Hair follicle dermal papilla cell (primary cell): ENCODE measurements around a stretch of chr5.

GRCh38 chr5:57906743-57907051 is 424.1 kb upstream of the ACTBL2 start:
- CAGE, long polyA plus RNA: no peak

DNA sequence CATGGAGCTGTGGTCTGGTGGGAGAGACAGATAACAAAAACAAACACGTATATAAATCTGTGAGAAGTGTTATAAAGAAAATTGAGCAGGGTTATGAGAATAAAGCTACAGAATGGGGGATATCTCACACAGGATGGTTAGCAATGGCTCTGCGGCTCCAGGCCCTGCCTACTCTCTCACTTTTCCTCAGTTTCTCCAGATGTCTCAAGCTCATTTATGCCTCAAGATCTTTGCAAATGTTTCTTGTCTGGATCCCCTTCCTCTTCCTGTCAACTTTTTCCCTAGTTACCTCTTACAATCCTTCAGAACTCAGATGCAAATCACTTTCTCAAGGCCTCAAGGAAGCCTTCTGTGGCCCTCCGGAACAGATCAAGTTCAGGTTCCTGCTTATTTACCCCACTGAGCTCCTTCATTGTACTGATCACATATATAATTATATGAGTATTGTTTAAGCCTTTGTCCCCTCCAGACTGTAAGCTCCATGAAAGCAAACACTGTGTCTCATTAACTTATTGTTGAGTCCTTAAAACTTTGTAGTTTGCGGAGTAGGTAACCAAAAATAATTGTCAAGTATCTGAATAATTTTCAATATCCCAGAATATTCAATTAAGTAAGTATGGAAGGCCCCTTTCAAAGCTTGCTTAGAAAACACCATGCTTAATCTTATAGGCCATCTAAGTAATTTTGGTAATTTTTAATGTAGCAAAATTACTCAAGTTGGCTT is 386.5 kb downstream of the RAB3C start:
- CAGE, long polyA plus RNA: no peak

DNA sequence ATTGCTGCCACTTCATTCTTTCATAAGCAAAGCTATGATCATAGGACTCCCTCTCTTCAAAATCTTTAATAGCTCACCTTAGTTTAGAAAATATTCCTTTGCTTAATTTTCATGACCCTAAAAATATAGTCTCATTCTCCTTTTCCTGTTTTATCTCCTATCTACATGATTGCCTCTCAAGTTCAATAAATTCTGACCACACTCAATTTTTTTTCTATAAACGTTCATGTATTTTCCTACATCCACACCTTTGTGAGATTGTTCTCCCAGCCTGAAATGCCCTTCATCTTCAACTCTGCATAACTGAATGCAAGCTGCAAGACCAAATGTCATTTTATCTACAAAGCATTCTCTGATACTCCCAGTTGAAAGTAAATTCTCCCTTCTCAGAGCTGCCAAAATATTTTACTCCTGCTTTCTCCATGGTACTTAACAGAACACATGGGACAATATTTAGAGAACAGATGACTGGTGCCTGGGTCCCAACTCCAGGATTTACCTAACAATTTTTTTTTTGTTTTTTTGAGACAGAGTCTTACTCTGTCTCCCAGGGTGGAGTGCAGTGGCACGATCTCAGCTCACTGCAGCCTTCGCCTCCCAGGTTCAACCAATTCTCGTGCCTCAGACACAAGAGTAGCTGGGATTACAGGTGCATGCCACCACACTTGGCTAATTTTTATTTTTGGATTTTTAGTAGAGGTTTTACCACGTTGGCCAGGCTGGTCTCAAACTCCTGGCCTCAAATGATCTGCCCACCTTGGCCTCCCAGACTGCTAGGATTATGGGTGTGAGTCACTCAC is 475.2 kb downstream of the PDE4D start:
- CAGE, long polyA plus RNA: no peak

- CAGE, long polyA plus RNA: no peak
Measured at GRCh38 chr5:59429813-59430573, 463.5 kb downstream of the PDE4D start.

DNA sequence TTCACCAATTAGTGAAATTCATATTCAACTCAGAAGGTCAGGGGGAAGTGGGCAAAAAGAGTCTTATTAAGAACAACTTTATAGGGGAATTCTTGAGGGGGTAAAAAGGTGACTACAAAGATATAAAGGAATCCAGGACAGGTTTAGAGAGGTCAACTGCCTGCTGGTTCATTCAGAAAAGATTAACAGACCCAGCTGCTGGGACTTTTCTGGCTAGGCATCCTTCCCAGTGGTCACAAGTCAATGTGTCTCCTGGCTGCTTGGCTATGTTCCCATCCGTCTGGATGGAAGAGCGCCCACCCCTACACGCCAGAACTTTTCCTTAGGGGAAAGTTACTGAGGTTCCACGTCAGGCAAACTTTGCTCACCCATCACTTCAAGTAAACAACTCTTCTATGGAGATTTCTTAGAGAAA is 350.1 kb downstream of the PDE4D start:
- CAGE, long polyA plus RNA: no peak

- CAGE, long polyA plus RNA: no peak
Measured at GRCh38 chr5:59548614-59549472, 344.7 kb downstream of the PDE4D start.

DNA sequence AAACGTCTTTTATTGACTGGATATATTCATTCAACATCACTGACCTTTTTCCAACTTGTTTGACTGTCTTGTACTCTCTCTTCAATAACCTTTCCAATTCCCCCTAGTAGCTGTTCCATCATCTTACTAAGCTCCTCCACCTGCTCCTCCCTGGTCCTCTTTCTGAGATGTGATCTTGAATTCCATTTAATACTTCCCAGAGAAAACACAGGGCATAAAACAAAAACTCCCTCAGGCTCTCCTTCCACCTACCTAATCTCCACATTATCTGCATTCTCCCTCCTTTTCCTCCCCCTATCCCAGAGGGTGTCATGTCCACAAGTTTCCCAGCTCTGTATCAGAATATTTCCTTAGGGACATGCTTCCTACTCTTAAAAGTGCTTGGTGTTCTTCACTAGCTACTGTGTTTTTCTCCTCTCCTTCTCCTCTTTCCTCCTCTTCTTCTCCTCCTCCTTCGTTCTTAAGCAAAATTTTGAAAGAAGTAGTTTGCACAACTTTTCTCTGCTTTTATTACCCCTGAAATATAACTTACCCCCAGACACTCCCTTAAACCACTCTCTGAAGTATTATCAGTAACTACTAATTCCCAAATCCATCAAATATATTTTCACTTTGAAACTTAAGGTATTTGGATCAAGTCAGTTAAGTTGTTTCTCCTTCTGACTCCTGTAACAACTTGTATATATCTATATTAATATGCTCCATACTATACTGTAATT is 314.9 kb downstream of the PDE4D start:
- CAGE, long polyA plus RNA: no peak

GRCh38 chr5:59587958-59588352 is 305.6 kb downstream of the PDE4D start:
- CAGE, long polyA plus RNA: no peak

GRCh38 chr5:59747587-59748311 is 145.8 kb downstream of the PDE4D start:
- CAGE, long polyA plus RNA: no peak

GRCh38 chr5:60196553-60196909 is 303.0 kb upstream of the PDE4D start:
- CAGE, long polyA plus RNA: no peak

- CAGE, long polyA plus RNA: no peak
Measured at GRCh38 chr5:61341786-61342933, 10.1 kb downstream of the ZSWIM6 start.

DNA sequence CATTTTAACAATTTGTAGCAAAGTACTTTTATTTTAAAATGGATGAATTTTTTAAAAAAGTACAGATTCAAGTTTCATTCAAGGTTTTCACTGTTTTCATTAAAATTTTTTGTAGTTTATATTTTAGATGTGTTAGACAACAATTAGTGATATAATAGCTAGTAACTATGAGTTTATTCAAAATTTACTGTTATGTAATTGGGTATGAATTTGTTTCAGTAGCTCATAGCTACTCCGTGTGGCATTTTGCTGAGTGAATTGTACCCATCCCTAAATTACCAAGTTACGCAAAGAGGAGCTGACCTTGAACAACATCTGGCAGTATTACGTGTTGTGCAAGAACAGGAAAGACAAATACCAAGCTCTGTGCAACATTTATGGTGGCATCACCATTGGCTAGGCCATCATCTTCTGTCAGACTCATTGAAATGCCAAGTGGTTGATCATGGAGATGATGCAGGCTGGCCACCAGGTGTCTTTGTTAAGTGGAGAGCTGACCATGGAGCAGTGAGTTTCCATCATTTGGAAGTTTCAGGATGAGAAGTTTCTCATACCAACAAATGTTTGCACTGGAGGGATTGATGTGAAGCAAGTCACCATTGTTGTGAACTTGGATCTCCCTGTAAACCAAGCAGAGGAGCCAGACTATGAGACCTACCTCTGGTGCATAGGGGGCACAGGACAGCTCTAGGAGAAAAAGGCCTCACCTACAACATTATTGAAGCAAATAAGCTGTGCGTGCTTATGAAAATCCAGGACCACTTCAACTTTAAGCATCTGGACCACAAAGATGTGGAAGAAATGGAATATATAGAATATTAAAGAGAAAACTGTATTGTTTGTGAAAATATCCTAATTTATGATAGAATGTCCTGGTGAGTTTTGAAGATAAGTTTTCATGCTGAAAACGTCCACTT is 15.1 kb downstream of the ZSWIM6 start:
- CAGE, long polyA plus RNA: no peak

DNA sequence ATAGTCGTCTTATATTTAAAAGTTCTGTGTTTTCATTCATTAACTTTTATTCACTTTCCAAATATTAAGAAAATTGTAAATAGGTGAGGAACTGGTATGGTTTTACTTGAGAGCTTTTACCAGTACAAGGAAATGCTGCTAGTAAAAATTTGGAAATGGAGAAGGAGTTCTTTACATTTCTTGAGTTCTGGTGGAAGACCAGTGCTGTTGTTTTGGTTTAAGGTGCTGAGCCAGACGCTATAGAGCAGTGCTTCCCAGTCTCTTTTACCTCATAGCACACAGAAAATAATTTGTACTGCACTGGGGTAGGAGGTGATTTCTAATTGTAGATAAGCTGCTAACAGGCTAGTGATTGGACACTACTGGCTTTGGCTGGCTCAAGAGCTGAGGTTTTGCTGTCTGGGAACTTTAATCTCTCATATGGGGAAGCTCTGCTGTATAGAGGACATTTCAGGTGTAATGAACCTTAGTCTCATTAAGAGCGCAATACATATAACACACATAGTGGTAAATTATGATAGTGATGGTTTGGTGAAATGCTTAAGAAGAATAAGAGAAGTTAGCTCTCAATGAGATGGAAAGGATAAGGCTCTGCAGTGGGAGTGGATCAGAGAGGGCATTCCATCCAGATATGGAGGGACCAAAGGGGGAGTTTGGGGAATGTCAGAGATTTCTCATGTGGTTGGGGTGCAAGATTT is 26.6 kb downstream of the ZSWIM6 start:
- CAGE, long polyA plus RNA: no peak

GRCh38 chr5:61496204-61496666 is 164.2 kb downstream of the ZSWIM6 start:
- CAGE, long polyA plus RNA: no peak

DNA sequence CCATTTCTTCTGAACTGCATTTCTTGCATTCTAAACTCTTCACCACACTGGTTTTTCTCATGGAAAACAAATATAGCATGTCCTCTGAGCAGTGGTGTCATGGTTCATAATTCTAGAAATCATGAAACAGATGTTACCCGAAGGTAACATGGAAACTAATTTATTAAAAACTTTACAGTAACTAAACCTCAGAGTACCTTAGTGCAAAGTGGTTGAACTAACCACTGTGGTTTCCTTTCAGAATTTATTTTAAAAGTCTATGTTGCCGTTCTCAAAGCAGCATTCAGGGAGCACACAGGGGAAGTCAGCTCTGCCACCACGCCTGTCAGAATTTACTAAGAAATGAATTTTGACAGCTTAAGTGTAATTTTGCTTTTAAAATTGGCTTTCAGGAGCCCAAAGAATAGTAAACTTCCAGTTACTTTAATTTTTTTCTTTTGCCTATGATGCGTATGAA is 202.4 kb downstream of the ZSWIM6 start:
- CAGE, long polyA plus RNA: no peak

GRCh38 chr5:61624954-61625519 is 293.0 kb downstream of the ZSWIM6 start:
- CAGE, long polyA plus RNA: no peak

DNA sequence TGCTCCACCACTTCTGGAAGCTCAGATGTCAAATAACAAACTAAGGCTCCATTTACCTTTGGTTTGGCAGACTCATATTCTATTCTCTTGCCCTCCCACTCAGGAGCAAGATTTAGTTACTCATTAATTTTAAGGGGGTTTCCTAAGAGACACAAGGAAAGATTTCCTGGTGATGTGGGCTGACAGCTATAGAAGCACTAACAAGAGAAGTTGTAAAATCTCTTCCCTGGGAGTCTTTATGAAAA is 37.7 kb upstream of the KIF2A start:
- CAGE, long polyA plus RNA: no peak

GRCh38 chr5:62626462-62626849 is 47.8 kb downstream of the LRRC70 start:
- CAGE, long polyA plus RNA: no peak

- CAGE, long polyA plus RNA: no peak
Measured at GRCh38 chr5:62804256-62805031, 225.8 kb downstream of the LRRC70 start.

DNA sequence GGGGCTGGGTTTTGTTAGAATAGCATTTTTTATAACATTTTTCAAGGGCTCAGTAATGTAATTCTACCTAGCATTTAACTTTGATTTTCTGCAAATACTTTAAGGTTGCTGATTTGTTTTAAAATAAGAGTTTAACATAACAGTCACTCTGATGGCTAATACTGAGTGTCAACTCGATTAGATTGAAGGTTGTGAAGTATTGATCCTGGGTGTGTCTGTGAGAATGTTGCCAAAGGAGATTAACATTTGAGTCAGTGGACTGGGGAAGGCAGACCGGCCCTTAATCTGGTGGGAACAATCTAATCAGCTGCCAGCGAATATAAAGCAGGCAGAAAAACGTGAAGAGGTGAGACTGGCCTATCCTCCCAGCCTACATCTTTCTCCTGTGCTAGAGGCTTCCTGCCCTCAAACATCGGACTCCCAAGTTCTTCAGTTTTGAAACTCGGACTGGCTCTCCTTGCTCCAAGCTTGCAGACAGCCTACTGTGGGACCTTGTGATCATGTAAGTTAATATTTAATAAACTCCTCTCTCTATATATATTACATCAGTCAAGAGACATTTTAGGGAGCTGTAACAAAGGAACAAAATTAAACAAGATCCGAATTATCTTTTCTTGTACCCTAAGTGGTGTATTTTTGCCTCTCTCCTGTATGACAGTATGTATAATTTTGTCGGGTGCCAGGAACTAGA is 576.0 kb downstream of the LRRC70 start:
- CAGE, long polyA plus RNA: no peak